ENCODE data around the genes MUC22, CCHCR1, NCR3 and C6orf47.

GRCh38 chr6:30741006-30741399 is 1.5 kb downstream of the FLOT1 start:
- PRO-cap = no peak

DNA sequence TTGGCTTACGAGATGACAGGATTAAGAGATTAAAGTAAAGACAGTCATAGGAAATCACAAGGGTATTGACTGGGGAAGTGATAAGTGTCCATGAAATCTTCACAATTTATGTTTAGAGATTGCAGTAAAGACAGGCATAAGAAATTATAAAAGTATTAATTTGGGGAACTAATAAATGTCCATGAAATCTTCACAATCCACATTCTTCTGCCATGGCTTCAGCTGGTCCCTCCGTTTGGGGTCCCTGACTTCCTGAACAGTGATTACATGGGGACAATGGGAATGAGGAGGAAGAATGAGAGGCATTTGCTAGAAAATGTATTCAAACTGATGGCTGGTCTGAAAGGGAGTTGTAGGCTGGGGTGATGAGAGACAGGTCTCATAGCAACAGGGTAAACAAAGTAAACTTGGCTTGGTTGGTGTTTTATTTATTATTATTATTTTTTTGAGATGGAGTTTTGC is 21.0 kb upstream of the IER3 start:
- PRO-cap = no peak

GRCh38 chr6:30840553-30841037 is 43.7 kb upstream of the DDR1 start:
- PRO-cap = no peak

GRCh38 chr6:31010314-31010628 is at the start of gene MUC22:
TSS of gene MUC22 (plus strand) at chr6:31010474.
- PRO-cap = no peak

DNA sequence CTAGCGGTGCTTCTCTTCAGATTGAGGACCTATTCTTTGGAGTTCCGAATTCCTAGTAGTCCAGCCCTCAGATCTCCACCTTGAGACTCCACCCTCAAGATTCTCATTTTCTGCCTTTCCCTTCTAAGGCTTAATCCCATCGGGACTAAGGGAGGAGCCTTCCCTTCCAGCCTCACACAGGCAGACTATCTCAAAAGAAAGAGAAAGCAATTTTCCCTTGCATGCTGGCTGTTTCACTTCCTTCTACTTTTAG is 32.6 kb downstream of the MUC22 start:
- PRO-cap = no peak

- PRO-cap = no peak
Measured at GRCh38 chr6:31083583-31083855, 28.9 kb downstream of the C6orf15 start.

GRCh38 chr6:31117383-31118241 is 2.6 kb downstream of the CDSN start:
- PRO-cap = no peak

DNA sequence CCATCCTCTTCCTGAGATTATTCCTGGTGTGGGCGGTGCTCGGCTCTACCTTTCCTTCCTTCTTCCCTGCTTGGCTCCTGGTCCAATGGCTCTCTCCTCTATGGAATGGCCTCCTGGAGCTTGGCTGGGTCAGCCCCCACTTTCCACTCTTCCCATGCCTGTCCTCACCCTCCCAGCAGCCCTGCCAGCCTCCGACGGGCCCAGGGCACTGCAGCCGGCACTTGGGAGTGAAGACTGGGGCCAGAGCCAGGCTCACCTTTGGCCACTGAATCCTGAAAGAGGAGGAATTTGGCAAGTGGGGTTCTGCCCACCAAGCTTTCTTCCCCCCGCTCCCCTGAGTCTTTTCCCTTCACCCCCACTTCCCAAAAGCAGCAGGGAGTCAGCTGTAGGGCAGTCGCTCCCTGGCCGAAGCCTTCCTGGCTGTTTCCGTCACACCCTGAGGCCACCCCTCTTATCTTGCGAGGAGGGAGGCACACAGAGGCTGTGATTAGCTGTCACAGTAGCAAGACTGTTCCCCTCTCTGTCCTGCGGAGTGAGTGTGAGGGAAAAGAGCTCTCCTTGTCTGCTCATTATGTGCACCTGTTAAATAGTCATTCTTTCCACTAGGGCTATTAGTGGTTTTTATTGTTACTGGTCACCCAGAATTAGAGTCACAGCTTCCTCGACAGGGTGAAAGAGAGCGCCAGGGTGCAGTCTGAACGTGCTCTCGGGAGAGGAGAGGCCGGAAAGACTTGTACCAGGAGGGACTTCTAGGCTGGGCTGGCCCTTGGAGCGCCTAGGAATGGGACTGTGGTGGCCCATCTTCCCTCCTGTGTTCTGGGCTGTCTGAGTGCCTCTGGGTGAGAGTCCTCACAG is 6.4 kb upstream of the CDSN start:
- PRO-cap = no peak

DNA sequence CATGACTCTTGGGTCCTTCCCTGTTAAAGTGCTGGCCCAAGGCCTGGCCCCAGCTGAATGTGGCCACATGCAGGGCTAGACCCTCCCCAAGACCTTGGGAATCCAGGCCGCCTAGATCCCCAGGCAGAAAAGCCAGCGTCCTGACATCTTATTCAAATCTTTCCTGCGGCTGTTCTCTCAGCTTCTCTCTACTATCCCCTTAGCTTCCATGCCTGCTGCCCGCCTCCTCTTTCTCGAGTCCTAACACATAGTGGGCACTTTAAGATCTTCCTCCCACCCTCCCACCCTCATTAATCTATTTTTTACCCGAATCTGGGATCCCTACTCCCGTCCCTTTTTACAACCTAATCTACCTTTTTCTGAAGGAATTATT is at the start of gene CCHCR1:
Gene CCHCR1 (minus strand): TSS at position 271 of the 373 bp plus-strand sequence.
- PRO-cap = no peak

DNA sequence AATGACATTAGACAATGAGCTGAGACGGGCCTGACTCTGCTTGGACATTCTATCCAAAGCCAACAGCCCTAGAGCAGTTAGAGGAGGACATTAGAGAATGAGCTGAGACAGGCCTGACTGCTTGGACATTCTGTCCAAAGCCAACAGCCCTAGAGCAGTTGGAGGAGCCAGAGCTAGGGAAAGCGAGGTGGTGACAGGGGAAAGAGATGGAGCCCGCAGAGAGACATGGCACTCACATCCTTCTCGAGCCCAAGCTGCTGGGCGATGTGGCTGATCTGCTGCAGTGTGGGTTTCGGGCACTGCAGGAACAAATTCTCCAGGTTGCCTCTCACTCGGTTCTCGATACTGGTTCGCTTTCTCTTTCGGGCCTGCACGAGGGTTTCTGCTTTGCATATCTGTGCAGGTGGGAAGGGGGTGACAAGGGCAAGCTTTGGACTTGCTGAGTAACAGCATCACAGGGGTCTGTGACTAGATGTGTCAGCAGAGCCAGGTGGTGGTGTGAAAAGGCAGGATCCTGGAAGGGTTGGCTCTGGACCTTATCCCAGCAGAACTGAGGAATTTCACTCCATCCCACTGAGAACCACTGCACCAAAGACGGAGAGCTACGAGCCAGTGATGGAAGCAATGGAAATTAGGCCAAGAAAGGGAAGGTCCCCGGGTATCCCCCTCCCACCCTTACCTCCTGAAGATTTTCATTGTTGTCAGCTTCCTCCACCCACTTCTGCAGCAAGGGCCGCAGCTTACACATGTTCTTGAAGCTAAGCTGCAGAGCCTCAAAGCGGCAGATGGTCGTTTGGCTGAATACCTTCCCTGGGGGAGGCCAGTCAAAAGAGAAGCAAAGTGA is 5.4 kb downstream of the POU5F1 start:
- PRO-cap = no peak

DNA sequence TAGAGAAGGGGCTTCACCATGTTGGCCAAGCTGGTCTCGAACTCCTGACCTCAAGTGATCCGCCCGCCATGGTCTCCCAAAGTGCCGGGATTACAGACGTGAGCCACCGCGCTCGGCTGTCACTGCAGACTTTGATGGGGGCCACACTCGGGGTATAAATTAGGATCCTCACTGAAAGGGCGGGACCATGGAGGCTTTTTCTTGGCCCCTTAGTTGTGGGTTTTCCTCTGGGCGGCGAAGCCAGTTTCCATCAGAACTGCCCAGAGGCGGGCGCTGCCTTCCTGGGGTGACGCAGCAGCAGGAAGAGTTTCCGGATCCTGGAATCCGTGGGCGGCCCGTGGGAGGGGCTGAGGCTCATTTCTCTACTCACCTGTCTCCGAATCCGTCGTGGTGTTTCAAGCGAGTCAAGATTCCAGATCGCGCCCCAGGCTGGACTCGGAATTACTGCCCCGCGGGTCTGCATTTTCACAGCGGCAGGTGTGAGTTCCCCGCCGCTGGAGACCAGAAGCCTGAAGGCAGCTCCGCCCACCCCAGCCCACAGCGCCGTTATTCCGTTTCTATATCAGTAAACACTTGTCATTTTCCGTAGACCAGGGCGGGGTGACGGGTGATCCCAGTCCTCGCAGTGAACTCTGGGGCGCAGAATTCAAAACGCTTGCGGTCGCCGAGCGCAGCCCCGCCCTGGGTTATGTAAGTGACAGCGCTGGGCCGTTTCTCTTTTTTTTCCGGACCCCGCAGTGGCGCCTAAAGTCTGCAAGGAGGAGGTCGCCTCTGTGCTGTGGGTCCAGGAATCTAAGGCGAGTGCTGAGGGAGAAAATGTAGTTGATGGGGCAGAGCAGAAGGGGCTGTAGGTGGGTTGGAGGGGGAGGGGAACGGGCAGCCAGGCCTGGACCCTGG is 27.2 kb upstream of the POU5F1 start:
- PRO-cap = bidirectional peak, plus-strand start at position 365 of the sequence, minus-strand start at position 258 of the sequence; bidirectional peak, plus-strand start at position 747 of the sequence, minus-strand start at position 548 of the sequence

DNA sequence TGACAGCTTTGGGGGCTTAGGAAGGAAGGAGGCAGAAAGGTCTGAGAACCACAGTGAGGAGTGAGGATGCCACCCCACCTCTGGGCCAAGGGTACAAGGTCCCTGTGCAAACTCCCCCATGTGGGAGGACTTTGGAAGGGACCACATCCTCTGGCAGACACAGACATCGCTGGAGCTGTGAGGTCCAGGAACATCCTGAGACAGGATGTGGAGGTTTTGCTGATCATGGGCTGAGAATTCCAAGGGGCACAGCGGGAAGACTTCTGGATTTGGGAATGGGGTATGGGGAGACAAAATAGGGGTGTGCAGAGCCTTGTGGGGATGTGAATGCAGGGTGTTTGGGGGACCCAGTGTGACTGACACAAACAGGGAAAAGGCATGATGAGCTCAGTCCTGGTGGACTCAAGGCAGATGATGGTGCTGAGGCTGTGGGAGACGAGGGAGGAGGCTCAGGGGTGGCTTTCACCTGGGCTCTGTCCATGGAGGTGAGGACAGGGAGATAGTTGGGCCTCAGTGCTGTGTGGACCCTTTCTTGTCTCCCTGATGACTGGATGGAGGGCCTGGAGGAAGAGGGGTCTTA is 26.4 kb upstream of the MICB start:
- PRO-cap = no peak

DNA sequence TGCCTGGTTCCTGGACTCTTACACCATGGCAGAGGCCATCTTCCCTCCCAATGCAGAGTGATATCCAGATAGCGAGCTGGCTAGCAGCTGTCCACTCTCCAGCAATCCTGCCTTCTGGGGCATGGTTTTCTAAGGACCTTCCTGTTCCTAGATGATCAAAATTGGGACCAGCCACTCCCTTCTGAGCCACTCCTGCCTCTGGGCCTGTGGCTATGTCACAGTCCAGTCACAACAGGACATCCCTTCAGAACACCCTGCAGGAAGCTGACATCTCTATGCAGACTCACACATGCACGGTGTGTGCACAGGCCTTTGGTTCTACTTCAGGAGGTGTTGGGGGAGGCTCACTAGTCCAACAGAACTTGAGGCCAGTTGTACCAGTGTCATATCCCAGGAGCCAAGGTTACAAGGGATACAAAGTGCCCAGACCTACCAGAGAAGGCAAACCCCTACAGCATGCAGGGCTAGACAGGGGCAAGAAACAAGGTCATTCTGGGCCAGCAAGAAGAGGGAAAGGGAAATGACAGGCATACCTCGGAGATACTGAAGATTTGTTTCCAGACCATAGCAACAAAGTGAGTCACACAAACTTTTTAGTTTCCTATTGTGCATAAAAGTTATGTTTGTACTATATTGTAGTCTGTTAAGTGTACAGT is 2.7 kb upstream of the MCCD1 start:
- PRO-cap = no peak

GRCh38 chr6:31529386-31530109 is 786 bp downstream of the MCCD1 start:
- PRO-cap = no peak

DNA sequence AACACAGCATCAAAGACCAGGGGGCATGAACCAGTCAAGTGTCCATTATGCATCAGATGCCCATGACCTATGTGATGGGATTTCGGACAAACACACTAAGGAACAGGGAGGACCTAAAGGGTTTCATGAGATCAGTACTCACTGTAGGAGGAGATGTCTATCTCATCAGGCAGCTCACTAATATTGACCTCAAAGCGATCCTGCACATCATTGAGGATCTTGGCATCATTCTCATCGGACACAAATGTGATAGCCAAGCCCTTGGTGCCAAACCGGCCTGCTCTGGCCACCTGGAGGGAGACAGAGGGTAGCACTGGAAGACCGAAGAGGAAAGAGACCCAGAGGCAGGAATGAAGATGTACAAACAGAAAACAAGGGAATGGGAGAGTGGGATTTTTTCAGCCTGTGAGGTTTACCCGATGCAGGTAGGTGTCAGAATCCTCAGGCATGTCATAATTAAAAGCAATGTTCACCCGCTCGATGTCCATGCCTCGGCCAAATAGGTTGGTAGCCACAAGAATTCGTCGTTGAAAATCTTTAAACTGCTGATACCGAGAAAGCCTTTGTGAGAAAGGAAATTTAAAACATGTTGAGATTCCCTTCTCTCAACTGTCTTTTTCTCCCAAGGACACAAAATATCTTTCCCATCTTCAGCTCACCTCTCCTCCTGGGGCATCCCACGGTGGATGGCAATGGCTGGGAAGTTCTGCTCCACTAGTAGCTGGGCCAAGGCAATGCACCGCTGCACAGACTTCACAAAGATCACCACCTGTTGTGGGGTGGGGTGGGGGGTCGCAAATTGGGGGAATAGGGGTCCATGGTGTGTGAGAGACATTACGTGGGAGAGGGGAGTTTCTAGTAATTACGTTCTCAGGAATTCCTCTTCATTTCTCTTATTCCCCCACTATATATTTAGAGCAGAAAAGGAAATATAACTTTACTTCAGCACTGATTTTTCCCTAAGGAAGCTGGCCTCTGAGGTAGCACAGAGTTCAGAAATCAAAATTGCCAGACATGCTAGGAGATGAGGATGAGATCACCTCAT is 2.2 kb downstream of the MCCD1 start:
- PRO-cap = no peak

DNA sequence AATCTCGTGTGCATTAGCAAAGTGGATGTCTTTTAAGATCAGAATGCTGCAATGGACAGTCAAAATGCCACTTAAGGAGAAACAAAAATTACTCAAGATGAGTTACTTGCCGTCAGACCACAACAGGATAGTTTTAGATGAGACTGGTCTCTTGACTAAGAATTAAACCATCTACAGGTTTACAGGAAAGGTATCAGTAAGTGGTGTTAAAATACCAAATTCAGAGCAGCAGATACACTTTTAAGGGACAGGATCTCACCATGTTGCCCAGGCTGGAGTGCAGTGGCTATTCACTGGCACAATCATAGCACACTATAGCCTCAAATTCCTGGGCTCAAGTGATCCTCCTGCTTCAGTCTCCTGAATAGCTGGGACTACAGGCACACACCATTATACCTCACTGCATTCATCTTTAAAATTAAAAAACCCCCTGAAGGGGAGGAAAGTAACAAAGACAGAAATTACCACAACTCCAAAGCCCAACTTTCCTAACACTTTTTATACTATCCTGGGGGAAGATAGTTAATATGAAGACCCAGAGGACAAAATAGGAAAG is 4.7 kb downstream of the MCCD1 start:
- PRO-cap = no peak

DNA sequence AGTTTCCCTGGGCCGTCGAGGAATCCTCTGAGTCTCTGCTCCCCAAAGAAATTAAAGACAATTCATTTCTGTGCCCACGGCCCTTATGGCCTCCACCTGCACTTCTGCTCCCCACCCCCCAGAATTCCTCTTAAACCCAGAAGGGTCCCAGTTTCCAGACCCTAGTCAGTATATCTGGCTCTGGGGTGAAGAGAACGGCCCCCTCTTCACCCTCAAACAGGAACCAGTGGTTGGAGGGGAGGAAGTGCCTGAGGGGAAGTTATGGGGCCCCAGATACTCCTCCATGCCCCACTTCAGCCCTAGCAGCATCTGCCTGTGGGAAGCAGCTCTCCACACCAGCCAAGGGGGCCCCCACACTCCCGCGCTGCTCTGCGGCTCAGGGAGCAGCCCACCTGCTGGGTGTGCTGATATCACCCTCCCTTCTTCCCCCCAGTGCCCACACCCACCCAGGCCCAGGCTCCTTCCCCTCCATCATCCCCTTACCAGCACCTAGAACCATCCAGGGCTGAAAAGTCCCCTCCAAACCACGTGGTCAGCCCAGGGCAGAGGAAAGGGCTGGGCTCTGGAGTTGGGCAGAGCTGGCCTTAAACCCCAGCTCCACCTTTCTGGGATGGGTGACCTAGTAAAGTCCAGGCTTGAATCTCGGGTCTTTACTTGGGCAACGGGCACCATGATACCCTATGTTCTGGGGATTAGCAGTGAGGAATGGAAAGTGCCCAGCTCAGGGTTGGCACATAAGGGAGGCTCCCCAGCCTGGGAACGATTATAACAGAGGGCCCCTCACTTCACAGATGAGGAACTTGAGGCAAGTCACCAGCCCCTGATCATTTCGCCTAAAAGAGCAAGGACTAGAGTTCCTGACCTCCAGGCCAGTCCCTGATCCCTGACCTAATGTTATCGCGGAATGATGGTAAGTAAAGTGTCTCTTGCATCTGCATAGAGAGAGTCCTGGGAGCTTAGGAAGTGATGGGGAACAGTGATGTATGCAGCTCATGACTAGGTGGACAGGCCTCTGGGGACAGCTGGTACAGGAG is 649 bp downstream of the LST1 start:
- PRO-cap = no peak

- PRO-cap = no peak
Measured at GRCh38 chr6:31592818-31593319, at the start of gene NCR3. TSS of gene NCR3 (minus strand) at chr6:31593006.

- PRO-cap = no peak
Measured at GRCh38 chr6:31637685-31638707, 14.5 kb downstream of the BAG6 start.

GRCh38 chr6:31660660-31661319 is at the start of gene C6orf47:
TSS of gene C6orf47 (minus strand) at chr6:31660778.
- PRO-cap = bidirectional peak, plus-strand start at chr6:31660845, minus-strand start at chr6:31660724